Left common carotid artery plus branches (tissue), 1 donor: Measurements from ENCODE around the gene ADARB1.

- PRO-cap: no peak
These were observed 1.8 kb downstream of the TSPEAR start for GRCh38 chr21:44709552-44709926.

- PRO-cap: no peak
These were observed 19.2 kb downstream of the PTTG1IP start for GRCh38 chr21:44854231-44854694.

DNA sequence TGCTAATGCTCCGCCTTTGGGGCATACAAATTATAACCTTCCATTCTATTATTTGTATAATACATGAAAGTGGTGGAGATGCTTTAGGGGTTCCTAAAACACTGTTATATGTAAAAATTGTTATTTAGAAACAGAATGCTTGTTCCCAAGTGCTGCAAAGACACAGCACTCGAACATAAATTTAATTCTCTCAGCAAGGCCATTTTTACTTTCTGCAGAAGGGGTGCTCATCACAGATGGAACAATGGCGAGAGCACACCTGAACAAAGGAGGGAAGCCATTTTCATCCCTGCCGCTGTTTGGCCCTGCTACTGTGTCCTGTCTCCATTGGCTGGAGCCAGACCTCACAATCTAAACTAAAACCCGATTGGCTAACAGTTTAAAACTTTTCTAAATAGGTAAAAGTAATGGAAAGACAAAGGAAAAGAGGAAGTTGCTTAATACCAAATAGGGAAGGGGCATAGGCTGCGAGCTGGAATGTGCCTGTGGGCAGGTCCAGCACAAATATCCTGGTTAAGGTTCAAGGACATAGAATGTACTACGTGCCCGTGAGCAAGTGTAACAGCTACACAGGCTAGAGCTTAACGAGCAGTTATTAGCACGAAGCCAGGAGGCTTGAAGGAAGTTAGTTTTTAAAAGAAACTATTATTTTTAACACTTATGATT is 4.5 kb upstream of the PTTG1IP start:
- PRO-cap: no peak

DNA sequence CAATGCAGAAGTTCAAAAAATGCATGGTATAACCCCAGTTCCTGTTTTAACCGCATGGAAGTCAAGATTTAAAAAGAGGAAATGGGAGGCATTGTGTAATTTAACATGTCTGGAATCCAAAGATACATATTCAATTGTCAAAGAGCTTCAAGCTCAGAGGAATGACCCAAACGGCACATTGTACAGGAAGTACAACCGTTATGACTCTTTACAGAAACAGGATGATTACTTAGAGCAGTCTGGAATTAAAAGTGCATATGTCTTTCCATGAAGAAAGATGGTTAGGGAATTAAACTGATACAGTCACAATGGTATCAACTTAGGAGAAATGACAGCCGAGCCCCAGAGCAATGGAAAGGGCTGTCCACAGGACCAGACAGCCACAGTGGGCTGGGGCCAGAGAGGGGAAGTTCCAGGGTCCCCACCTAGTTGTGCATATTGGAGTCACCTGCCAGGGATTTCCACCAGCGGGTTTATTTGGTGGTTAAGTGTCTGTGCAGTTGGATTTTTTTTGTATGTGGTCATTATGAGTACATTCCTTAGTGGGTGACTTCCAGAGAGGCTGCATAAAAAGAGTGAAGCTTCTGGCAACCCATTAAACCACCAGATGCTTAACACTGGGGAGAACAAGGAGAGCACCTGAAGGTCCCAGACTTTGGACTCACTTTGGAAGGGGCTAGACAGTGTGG is 7.6 kb upstream of the PTTG1IP start:
- PRO-cap: no peak

- PRO-cap: no peak
These were observed 7.9 kb upstream of the ITGB2 start for GRCh38 chr21:44928573-44929010.

DNA sequence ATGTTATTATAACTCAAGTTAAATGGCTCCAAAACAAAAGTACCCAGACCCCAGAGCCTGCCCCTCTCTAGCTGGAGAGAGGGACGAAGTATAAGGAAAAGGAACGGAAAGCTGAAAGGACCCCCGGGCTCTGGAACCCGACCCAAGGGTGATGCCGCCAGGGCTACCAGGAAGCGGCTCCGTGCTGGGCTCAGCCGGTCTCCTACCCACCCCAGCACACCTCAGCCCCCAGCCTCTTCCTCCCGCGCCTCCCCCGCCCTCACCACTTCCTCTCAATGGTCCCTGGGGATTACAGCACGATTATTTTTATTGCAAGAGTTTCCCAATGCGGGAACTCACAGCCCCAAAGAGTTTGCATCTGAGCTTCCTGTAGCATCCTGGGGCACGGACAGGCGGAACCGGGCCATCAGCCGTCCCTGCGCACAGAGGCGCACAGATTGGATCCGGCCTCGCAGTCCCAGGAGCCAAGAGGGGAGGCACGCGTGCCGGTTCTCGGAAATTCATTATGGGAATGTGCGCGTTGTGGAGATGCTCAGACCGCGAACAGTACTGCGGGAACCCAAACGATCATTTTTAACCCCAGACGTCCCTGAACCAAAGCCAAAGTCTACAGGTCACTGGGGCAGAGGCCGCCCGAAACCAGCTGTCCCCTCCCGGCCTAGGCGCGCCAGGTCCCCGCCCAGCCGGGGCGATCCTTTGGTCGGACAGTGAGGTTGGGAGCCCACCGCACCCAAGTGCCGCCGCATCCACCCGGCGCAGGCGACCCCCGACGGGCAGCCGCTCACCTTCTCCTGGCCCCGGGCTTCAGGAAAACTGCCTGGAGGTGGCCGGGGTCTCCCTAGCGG is 8.6 kb upstream of the SLX9 start:
- PRO-cap: no peak

DNA sequence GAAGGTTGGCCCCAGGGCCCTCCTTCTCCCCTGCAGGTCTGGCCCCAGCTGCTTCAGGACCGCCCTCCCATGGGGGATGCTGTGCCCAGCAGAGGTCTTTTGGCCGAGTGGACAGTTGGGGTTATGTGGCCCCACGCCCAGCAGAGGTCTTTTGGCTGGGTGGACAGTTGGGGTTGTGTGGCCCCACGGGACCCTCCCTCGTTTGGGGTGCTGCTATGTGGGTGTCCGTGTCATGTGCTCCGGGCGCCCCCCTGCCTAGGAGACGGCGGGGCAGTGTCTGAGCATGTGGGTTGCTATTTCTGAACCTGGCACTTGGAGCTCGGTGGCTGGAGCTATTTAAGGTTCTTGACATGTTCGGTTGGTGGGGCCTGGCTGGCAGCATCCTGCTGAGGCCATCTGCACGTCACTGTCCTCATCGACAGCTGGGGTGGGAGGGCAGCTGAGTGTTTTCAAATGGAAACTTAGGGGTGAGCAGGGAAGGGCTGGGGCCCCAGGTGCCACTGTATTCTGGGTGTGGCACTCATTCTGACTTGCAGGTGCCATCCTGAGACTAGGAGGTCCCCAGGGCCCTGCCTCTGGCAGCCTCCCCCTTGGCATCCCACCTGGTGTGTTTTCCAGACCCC is 12.8 kb downstream of the SLX9 start:
- PRO-cap: no peak

GRCh38 chr21:44958999-44959356 is 19.1 kb downstream of the SLX9 start:
- PRO-cap: no peak

- PRO-cap: no peak
These were observed 51.9 kb downstream of the SLX9 start for GRCh38 chr21:44991524-44992393.

DNA sequence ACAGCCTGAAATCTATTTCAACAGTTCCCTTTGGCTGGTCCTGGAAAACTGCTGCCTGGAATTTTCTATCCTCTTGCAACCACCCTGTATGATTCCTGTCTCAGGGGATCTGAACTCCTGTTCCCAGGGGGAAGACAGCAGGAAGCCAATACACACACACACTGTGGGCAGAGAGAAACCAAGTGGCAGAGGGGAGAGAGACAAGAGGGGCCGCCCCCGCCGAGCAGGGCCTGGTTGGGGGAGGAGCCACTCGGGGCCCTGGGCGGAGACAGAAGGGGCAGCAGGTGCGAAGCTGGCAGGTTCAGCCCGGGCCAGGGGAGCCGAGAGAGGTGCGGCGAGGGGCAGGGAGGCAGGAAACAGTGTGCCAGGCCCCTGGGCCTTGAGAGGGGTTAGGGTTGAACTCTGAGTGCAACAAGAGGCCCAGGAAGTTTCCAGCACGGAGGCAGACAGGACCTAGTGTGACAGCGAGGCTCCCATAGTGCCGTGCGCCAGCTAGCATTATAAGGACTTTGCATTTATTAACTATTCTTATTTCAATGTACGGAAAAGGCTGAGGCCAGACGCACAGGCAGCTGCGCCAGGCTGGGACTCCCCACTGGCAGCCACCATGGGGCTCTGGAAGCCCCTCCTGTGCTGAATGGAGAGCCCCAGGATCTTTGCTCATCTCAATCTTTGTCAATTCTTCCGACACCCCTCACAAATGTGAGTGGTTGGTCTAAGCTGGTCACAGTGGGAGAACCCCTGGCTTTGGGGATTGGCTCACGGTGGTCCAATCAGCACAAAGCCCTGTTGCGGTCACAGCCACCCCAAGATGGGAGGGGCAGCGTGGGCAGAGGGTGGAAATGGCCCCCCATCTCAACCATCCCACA is 59.8 kb upstream of the ADARB1 start:
- PRO-cap: no peak

- PRO-cap: unidirectional peak, minus-strand start at chr21:45030721
These were observed 43.8 kb upstream of the ADARB1 start for GRCh38 chr21:45030650-45030975.

GRCh38 chr21:45033082-45033847 is 41.1 kb upstream of the ADARB1 start:
- PRO-cap: no peak

DNA sequence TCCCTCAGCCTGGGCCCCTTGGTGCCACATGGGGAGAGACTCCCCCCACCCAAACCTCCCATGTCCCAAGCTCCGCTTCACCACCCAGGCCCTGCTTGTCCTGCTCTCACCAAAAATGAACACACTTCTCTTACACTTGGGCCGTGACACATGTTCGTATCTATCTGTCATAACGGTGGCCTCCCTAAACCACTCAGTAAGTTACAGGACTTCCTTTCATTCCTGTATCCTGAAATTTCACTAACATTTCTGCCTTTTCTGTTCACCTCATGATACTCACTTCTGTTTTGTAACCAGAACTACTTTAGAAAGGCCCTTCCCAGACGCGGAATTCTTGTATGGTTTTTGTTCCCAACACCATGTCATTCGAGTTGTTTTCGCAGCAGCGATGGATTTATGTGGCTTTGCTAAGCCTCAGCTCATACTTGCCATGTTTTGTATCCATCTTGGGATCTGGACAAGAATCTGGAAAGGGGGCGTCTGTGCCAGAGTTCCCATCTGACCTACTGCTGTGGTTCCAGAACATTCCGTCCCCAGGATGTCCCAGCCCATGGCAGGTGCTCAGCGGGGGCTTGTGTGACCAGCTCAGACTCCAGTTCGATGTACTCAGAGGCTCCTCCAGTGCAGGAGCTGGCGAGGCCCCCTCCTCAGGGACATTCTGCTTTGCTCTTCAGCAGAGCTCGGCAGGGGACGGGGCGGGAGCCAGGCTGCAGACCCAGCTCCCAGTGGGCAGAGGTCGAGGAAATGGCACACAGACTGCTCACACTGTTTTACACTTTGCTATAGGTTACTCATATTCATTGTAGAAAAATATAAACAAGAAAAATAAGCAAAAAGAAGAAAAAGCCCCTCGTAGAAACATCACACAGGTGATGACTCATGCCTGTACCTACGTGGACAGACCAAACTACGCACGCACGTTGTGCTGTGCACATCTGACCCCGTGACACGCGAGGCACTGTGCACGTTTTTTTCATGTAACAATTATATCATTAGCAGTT is 24.1 kb upstream of the ADARB1 start:
- PRO-cap: no peak

- PRO-cap: no peak
These were observed 23.1 kb upstream of the ADARB1 start for GRCh38 chr21:45051041-45052019.

DNA sequence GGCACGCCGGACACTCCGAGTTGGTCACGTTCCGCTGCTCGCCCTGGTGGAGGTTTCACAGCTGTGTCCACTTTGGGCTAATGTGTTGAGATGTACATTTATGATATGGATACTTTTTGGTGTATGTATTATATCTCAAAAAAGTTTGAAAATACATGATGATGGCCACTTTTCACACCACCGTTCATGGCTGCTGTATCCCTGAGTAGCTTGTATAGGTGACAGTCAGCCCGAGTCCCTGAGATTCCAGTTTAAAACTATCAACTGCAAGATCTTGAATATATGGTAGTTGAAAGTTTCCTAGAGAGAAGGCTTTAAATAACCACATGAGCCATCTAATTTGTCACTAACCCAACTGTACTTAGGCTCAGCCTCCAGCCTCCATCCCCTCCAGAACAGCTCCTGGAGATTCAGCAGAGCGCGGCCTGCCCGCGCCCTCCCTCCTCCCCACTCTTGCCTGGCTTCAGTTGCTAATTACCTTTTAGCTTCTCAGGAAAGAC is 6.6 kb upstream of the ADARB1 start:
- PRO-cap: no peak

- PRO-cap: unidirectional peak, plus-strand start at chr21:45074131; bidirectional peak, plus-strand start at chr21:45074580, minus-strand start at chr21:45074493
These were observed at the start of gene ADARB1 for GRCh38 chr21:45074009-45074929. ADARB1 (plus strand) TSS chr21:45074580.

GRCh38 chr21:45074930-45075222 is 496 bp downstream of the ADARB1 start:
- PRO-cap: bidirectional peak, plus-strand start at chr21:45075318, minus-strand start at chr21:45075043

- PRO-cap: unidirectional peak, plus-strand start at chr21:45129461
These were observed 55.0 kb downstream of the ADARB1 start for GRCh38 chr21:45129363-45129802.

DNA sequence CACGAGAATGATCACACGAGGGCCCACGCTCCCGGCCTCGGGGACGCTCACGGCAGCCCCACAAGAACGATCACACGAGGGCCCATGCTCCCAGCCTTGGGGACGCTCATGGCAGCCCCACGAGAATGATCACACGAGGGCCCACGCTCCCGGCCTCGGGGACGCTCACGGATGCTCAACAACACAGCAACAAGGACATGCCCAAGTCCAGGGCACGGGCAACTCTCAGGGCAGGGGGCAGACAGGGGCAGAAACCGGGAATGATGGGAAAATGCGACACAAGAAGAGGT is 20.7 kb downstream of the POFUT2 start:
- PRO-cap: no peak

DNA sequence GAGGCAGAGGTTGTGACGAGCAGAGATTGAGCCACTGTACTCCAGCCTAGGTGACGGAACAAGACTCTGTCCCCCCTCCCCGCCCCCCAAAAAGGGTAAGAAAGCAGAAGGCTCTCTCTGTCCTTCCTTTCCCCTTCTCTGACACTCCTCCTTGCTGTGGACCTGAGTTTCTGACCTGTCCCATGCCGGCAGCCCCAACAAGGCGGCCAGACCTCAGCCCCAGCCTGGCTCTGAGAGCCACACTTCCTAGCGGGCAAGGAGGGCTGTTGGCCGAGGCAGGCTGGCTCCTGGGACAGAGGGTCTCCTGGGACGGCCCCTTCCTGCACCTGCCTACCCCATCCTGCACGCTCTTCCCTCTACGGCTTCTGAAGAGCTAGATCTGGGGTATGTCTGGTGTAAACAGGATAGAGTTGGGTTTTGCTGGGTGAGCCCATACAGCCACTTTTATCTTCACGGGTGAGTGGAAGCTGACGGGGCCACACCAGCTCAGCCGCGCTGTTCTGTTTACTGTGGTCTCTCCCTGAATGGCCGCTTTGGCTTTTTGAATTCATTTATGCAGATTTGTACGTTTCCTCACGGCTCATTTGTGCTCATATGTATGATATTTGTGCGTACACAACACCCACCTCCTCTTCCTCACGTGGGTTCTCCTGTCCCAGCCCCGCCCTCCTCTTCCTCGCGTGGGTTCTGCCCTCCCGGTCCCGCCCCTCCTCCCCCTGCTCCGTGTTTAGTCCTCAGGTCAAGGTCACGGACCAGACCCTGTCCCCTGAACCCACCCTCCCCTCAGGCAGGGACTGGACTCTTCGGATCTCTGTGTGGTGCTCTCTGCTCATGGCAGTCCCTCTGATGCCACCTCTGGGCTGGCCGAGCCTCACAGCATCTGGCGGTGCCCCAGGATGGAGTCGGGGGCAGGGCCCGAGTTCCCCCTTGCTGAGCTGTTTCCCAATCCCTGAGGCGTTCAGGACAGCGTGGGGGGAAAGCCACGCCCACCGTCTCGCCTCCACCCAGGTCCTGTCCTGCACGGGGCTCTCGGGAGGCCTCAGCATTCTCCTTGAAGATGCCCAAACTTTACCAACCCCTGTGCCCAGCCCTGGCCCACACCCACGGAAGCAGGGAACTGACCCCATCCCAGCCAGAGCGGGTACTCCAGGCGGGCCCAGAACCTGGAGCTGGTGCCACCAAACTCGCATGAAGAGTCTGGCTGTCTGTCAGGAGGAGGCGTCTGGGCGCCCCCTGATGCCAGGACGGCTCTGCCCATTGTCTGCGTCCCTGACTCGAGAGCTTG is 34.8 kb upstream of the POFUT2 start:
- PRO-cap: bidirectional peak, plus-strand start at position 1,045 of the sequence, minus-strand start at position 845 of the sequence